Skin of body (tissue), 2 donors: ENCODE measurements around a stretch of chr21.

DNA sequence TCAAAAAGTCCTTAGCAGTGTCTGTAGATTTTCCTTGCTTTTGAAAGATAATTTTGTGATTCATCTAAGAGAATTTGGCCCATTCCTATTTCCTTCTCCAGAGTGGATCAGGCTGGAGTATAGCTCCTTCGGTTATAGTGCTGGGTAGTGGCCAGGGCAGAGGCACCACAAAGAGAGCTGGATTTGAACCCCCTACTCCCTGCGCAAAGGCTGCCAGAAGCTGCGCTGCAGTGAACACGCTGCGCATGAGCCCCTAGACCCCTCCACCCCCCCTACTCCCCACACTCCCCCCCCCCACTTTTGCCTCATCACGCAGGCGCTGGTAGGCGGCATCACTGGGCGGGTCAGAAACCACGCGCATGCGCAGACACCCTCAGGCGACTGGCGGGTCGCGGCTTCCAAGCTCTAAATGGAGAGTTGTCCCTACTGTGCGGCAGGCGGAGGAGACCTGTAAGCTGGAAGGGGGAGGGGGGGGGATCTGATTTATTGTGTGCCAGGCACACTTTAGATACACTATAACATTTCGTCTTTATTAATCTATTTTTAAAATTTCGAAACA is 7.4 kb downstream of the GET1 start:
- RAMPAGE, long total RNA = no peak

DNA sequence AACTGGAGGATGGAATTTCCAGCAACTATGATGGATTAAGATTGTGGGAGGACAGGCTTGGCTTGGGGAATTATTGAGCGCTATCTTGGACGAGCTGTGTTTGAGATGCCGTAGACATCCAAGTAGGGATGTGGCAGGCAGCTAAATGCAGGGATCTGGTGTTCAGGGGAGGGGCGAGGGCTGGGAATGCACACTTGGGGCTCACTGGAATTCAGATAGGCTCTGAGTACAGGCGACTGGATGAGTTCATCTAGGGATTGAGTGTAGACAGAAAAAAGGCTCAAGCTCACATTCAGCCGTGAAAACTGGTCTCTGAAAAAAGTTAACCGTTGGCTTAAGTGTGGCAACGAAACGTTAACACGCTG is 798 bp downstream of the LCA5L start:
- RAMPAGE, long total RNA = no peak

DNA sequence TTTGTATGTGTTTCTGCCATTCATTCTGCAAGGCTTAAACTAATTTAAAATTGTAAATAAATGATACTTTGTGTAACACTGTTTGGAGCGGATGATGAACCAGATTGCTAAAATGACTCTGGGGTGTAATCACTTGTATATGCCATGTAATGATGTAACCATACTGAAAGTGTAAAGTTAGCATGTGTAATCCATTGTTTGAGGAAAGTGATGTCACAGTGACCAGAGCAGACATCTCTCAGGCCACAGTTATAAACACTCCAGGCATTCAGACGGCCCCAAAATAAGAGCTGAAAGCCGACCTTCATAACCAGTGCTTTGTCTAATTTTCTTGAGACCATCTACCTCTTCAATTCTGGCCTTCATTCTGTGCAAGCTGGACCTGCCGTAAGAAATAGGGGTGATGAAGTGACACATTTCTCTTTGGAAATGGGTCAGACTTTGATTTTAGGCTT is 700 bp downstream of the SH3BGR start:
- RAMPAGE, long total RNA = no peak

- RAMPAGE, long total RNA = no peak
These were observed 50.9 kb downstream of the SH3BGR start for GRCh38 chr21:39502506-39503186.

GRCh38 chr21:39536000-39536446 is 76.7 kb upstream of the B3GALT5 start:
- RAMPAGE, long total RNA = no peak

DNA sequence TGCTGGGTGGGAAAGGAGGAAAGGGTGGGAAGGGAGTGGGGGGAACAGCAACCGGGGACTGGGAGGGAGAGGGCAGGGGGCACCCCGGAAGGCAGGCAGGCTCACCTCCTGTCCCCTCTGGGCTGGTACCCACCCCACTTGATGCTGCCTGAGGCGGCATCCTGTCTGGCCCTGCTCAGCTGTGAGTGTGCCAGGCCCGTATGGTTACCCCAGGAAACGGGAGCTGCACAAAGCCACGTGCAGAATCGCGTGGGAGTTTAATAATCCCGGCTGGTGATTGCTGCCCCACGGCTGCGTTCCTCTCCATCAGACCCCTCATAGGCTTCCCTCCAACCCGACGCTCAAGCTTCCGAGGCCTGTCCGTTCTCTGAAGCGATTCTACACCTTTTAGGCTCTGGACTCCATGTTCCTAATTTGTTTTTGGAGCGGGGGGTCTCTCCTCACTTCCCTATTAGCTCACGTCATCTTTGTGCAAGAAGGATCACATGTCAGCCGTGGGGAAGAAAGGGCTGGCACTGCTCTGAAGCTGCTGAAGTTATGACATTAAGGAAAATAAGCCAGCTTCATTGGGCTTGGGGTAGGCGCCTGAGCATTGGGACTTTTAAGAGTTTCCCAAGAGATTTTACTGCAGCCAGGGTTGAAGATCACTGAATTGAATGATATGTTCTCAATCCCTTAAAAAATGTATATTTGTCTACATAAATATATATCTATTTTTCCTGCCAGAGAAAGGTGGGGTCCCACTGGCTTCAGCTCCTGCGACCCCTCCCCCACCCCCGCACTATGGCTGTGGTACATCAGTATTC is 1.1 kb upstream of the B3GALT5 start:
- RAMPAGE, long total RNA = no peak

- RAMPAGE, long total RNA = no peak
These were observed 63.4 kb downstream of the B3GALT5 start for GRCh38 chr21:39676051-39676699.

DNA sequence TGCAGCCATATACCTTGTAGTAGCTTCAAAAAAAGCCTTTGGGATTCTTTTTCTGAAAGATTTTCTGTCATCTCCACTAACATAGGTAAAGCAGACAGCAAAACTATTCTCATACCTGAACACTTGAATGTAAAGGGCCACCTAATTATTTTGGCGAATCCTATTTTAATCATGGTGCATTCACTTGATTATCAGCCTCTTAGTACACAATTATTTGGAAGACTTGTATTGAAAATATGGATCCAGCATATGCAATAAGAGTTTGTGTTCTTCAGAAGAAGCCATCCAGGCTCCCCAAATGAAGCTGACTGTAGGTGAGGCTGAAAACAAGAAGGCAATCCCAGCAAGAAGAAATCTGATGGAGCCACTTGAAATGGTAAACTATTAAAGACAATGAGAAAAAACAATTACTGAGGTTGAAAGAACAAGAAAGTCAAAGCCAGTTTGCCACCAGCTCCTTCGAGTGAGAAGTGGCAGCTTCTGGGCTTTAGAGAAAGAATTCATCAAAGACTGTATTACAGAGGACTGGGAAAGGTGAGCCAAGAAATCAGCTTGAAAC is 3.9 kb downstream of the BACE2 start:
- RAMPAGE, long total RNA = no peak

GRCh38 chr21:41210324-41210888 is 42.4 kb downstream of the BACE2 start:
- RAMPAGE, long total RNA = no peak

DNA sequence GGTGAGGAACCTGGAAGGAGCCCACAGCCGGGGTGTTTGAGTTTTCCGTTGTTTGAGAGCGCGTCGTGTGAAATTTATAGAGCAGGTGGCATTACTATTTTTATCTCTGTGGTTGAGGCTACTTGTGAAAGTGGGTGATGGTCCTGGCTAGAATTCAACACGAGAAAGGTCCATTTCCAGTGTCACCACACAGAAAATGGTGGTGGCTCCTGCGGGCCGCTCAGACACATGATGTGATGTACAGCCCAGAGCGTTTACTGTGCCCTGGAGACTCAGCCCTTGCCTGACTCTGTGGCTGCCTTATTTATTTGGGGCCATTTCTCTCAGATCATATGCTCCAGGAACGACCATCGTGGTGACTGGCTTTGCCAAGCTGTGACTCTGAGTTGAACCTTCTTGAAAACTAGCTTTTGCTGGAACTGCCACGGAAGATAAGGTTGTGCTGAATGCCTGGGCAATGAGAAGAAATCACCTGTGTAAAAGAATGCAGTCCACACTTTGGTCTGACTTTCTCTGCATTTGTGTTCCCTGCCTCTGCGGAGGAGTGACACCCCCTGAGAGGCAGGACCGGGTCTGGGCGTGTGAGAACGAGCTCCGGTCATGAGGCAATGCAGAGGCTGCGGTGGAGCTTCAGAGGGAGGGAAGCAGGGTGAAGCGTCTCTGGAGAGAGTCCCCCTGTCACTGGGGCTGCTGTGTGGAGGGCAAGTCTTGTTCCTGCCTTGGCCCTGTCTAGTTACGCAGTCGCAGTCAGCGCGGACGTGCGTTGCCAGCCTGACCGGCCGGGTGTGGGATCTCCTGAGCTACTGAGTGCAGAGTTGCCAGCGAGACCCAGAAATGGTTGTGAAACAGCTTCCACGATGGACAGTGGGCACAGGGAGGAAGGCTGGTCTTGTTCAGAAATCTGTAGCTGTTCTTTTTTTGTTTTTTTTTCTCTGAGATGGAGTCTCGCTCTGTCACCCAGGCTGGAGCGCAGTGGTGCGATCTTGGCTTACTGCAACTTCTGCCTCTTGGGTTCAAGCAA is 48.4 kb downstream of the BACE2 start:
- RAMPAGE, long total RNA = no peak

DNA sequence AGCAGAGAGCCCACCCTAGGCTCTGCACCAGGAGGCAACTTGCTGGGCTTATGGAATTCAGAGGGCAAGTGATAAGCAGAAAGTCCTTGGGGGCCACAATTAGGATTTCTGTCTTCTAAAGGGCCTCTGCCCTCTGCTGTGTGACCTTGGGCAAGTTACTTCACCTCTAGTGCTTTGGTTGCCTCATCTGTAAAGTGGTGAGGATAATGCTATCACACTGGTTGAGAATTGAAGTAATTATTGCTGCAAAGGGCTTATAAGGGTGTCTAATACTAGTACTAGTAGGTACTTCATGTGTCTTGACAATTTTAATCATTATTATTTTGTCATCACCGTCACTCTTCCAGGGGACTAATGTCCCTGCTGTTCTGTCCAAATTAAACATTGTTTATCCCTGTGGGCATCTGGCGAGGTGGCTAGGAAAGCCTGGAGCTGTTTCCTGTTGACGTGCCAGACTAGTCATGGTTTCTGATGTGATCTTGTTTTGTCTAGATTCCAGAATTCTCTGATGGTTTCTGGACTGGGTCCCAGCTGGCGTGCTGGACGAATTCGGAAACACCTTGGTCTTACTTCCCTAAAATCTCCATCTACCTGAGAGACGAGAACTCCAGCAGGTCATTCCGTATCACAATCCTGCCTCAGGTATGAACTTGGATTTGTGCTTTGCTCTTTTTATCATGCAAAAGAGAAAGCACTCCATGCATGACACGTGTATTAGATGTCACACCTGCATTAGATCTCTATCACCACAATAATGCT is 66.2 kb upstream of the FAM3B start:
- RAMPAGE, long total RNA = no peak

DNA sequence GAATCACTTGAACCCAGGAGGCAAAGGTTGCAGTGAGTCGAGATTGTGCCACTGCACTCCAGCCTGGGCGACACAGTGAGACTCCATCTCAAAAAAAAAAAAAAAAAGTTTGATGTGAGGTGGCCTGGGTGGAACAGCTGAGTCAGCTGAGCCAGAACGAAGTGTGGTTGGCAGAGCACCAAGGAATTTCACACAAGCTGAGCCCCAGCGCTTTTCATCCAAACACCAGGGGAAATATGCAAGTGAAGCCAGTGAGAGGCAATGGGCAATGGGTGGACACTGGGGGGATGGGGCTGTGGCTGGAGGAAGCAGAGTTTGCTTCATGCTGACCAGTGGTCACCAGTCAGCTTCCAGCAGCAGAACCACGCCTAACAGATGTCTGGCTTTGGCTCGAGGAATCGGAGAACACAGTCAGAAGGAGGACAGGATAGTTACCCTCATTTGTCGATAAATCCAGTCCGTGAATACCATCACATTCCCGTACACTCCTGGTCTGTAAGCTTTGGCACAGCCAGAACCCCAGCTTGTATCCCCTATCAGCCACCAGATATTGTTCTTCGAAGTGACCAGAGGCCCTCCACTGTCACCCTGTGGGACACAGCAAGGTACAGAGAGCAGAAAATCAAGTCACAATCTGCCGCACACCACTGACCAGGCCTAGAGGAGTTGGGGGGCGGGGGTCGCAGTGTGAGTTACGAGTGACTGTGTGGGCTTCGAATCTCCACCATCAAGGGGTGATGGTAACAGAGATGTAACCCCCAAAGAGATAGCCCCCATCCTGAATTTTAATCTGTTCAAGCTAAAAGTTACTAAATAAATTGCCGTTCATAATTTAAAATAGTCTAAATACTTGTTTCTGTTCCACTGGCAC is 40.4 kb downstream of the TMPRSS2 start:
- RAMPAGE, long total RNA = no peak

DNA sequence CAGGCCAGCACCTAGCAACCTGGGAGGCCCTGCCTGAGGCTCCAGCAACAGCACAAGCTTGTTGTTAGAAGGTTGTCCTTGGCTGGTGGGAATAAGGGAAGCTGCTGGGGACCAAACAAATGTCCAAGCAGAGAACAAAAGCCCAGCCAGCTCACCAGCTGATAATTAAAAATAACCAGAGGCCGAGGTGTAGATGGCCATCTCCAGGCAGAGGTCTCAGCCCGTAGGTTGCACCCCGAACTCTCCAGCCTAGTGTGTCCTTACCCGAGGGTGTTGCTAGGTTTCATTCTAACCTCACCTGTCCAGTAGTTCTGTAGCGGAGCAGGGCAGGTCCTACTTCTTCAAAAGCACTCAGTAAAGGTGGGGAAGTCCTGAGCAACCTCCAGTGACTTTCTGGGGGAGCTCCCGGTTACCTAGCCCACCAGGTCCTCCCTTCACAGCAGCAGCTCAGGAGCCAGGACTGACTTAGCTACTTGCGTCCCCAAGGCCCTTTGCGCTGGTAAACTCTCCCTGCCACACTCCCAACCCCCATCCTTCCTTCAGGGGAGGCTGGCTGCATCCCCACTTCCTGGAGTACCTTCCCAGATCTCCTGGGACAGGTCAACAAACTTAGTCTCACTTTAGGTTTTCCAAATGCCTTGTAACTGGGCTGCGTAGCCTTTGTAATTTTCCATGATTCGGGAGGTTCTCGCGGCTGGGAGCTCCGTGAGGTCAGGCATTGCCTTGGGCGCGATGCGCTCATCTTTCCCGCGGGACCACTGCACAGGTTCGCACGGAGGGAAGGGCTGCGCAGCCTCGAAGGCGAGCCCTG is 1.6 kb downstream of the TMPRSS2 start:
- RAMPAGE, long total RNA = no peak

- RAMPAGE, long total RNA = no peak
These were observed 536 bp downstream of the TMPRSS2 start for GRCh38 chr21:41507419-41507825.

DNA sequence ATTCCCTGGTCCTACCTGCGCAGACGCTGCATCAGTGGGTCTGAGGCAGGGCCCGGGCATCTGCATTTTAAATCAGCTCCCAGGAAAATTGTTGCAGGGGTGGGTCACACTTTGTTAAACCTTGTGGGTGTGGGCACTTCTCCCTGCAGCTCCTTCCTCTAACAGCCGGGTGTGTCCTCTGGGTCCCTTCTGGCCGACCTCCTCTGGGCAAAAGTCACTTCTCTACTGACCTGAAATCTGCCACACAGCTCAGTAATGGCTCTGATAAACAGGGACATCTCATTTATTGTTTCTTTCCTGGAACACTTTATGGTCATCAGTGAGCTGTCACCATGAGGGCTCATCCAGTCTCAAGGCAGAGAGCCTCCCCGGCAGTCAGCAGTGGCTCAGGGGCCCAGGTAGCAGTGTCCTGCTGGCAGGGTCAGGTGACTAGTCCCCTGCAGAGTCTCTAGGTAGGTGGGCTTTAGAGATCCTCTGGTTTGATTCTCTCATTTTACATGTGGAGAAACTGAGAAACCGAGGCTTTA is 52.8 kb upstream of the TMPRSS2 start:
- RAMPAGE, long total RNA = no peak

- RAMPAGE, long total RNA = no peak
These were observed 35.9 kb upstream of the RIPK4 start for GRCh38 chr21:41802636-41803353.

- RAMPAGE, long total RNA = no peak
These were observed 44.7 kb downstream of the PRDM15 start for GRCh38 chr21:41834272-41835020.

DNA sequence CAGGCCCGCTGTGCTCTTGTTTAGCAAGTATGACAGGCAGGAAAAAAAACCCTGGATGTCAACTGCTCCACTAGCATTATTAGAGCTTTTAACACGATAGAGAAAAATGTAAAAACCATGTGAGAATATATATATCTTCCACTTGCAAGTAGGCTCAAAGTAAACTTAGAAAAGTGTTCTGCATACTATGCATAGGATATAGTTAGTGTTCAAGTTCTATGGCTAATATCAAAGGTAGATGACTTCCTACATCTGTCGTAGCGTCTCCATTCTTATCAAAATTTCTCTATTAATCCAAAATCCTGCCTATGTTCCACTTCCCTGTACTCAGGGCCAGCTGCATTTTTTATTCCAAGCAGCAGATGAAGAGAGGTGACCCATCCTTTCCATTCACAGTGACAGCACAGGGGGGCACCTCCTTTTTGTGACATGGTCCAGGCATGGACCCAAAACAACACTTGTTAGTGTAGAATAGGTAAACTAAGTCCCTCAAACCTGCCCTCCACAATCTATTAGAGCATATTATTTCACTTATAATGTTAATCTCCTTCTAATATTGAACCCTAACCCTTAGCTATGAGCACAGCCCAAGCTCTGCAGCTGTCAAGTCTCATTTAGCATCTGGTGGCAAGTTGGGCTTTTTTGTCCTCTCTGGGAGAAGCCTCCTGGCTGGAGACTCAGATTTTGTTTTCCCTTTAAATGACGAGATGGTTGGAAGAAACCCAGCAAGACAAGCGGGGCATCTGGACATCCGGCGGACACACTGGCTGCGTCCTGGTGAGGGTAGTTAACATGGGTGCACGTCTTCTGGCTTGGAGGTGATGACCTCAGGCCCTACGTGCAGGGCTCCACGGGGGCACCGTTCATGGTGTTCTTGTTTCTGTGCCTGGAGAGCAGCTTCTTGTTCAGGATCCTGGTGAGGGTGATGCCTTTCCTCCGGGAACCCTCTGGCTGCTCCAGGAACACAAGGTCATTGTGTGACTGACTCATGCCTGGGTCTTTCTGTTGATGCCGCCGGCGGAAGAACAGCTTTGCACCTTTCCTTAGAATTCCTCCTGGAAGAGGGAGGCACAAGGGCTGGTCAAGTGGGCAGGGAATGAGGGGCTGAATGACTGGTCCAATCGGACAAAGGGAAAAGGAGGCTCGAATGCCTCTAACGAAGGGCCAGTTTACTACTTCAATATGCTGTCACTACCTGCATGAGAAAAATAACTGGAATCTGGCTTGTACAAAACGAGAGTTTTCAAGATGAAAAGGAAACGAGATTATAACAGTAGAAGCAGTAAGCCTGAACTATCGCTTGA is 9.6 kb upstream of the PRDM15 start:
- RAMPAGE, long total RNA = no peak

DNA sequence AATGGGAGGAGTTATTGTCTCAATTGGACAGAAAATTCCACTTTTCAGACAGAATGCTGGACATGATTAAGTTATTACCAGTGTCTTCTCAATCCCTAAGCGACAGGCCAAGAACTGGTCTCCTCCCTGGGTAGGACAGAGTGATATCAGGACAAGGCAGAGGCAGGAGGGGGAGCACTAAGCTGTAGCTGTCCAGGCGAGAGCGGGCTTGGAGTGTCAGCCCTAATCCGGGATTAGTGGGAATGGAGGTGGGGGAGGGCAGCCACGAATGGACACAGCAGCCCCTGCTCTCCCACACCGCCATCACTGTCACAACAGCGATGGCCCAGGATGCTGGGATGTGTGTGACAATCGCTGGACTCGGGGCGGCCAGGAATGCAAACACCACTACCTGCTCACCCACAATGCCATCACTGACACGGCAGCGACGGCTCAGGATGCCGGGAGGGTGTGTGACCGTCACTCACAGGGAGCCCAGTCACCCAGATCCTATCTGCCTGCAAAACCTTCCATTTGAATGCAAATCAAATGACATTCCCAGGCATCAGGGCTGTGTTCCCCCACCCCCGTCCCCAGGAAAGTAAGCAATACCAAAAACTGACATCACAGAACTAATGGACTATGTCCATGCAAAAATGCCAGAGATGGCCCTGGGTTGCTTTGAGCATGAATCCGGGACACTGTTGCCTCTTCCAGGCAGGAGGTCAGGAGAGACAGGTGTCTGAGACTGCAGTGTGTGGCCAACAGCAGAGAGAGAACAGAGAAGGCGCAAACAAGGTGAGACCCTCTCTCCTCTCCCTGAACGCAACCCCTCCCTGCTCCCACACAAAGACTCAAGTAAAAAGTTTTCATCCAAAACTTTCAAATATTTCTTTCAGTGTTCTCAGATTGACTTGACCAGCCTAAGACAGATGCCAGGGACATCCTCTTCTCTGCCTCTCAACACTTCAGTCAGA is 2.7 kb downstream of the C2CD2 start:
- RAMPAGE, long total RNA = no peak

DNA sequence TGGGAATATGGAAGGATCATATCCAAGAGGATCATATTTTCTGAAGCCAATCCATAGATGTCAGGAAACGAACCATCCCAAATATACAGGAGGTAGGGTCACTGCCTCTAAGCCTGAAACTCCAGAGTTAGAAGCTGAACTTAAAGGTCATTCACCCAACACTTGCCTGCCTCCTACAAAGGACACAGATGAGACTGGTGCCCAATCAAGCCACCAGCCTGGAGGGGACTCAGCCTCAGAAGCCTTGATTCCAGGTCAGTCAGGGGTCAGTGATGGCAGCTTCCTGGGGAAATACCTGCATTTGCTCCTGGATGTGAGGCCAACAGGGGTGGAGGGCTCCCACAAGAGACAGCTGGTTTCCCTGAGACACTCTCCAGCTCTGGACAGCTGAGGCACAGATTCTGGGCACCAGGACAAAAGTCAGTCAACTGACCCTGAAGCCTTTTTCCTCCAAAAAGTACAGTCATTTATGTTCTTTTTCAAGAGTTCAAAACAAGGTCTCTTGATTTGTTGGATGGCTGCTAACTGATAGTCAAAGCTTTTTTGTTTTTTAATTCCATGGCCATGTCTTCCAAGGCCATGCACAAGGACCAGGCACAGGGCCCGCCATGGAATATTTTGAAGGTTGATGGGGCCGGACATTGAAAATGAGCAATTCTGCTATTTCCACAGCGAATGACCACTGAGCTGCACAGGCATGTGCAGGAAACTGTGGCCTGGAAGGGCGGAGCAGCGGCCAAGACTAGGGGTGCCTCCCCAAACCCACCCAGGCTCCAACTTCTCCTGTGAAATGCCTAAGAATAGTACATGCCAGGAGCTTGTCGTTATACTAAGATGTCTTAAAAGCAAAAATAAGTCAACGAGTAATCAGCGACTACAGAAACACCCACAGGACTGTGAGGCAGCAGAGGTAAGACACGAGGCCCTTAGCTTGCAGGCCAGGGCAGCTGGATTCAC is 1.8 kb downstream of the C2CD2 start:
- RAMPAGE, long total RNA = no peak